Retinal pigment epithelial cell (primary cell): ENCODE data around the gene AMPD3.

GRCh38 chr11:9137685-9138178 lies 46.3 kb upstream of the SCUBE2 start:
- RRBS = no CpG with 5 or more reads among the region's 8 CpGs

DNA sequence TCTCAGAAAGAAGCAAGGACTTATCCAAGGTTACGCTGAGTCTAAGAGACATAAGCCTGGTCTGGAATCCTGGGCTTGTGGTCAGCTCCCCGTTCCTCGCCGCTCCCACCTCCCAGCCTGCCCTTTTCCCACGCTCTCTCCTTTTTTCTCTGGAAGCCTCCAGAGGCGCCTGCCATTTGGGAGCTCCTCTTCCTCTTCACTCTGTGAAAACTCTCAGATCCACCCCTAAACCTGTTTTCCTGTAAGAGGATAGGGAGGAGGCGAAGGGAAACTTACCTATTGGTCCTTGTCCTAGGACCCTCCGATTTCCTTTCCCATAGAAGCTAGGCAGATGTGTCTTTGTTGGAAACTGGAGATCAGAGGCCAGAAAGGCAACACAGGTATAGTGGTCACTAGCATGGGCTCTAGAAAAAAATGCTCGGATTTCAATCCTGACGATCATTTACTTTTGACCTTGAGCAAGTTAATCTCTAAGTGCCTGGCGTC lies 739 bp upstream of the DENND5A start:
- RRBS = no CpG with 5 or more reads among the region's 11 CpGs

DNA sequence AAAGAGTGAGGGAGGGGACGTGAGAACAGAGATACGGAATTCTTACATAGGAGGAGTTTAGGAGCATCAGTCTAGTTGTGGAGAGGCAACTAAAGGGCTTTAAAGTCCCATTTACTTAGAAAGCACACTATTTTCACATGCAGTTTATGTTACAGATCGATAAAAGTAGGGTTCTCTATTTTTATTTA lies 2.7 kb upstream of the WEE1 start:
- RRBS = no CpG with 5 or more reads among the region's 3 CpGs

DNA sequence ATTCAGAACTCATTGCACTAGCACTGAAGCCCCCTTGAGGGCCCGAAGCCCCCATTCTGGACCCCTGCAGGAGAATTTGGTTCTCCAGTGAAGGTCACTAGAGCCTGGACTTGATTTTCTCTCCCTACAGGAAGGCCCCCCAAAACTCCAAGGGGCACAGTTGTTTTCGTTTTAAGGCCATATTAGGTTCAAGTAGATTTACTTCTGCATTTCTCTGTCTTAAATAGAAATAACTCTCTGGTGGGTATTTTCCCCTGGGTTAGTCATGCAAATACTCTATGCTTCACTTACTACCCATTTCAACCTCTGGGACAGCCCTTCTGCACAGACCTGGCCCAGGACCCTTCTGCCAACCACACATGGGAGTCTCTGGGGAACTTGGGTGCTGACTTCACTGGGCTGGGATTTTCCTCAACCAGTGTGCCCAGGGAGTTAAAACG lies 41.6 kb downstream of the WEE1 start:
- RRBS = no CpG with 5 or more reads among the region's 3 CpGs

DNA sequence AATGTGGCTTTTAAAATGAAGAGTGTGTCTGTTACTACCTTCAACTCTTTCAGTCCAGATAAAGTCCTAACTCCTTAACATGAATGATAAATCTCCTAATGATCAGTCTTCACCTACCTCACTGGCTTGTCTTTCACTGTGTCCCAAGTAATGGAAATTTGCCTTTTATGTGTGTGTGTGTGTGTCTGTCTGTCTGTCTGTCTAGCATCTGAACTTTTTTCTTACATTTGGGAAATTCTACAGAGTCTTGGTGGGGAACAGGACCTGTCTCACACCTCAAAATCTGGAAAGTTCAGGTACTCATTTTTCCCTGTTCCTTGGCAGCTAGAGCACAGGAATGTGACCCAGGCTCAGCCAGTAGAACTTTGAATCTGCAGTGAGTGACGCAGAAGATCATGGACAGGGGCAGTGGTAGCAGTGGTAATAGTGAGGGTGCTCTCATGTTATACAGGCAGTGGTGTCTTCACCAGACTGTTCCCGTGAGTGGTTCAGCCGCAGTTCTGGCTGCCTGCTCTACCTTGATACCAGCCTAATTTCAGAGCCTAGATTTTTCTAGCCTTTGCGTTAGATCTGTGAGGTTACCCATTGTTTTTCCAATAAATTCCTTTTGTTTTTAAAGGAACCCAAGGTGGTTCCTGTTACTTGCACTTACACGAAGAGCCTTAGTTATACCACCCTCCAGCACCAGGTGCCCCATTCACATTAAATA lies 47.5 kb downstream of the SWAP70 start:
- RRBS = no CpG with 5 or more reads among the region's 5 CpGs

DNA sequence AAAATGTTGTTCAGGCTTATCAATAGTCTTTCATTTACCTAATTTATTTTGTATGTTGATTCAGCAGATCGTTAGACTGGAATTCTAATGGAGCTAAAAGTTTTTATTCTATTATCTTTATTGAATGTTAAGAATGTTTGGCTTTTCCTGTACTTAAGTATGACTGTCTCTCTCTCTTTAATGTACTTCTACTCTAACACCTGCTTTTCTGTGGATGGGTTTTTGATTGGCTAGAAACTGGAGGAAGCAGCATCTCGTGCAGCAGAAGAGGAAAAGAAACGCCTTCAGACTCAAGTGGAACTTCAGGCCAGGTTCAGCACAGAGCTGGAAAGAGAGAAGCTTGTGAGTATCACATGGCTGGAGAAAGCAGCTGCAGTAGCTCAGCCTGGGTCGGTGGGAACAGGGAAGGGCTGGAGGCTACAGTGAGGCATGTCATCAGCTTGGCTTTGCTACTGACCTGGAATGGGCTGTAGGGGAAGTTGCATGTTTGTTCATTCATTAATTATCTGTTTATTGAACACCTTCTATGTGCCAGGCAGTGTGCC lies 74.2 kb downstream of the SWAP70 start:
- RRBS = no CpG with 5 or more reads among the region's 4 CpGs

DNA sequence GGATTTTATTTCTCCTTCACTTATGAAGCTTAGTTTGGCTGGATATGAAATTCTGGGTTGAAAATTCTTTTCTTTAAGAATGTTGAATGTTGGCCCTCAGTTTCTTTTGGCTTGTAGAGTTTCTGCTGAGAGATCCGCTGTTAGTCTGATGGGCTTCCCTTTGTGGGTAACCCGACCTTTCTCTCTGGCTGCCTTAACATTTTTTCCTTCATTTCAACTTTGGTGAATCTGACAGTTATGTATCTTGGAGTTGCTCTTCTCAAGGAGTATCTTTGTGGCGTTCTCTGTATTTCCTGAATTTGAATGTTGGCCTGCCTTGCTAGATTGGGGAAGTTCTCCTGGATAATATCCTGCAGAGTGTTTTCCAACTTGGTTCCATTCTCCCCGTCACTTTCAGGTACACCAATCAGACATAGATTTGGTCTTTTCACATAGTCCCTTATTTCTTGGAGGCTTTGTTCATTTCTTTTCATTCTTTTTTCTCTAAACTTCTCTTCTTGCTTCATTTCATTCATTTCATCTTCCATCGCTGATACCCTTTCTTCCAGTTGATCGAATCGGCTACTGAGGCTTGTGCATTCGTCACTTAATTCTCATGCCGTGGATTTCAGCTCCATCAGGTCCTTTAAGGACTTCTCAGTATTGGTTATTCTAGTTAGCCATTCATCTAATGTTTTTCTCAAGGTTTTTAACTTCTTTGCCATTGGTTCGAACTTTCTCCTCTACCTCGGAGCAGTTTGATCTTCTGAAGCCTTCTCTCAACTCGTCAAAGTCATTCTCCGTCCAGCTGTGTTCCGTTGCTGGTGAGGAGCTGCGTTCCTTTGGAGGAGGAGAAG lies 63.3 kb downstream of the SBF2 start:
- RRBS = no CpG with 5 or more reads among the region's 15 CpGs

GRCh38 chr11:10272063-10272540 lies 21.9 kb downstream of the SBF2 start:
- RRBS = no CpG with 5 or more reads among the region's 12 CpGs

GRCh38 chr11:10281380-10281937 lies 12.6 kb downstream of the SBF2 start:
- RRBS = no CpG with 5 or more reads among the region's 2 CpGs

DNA sequence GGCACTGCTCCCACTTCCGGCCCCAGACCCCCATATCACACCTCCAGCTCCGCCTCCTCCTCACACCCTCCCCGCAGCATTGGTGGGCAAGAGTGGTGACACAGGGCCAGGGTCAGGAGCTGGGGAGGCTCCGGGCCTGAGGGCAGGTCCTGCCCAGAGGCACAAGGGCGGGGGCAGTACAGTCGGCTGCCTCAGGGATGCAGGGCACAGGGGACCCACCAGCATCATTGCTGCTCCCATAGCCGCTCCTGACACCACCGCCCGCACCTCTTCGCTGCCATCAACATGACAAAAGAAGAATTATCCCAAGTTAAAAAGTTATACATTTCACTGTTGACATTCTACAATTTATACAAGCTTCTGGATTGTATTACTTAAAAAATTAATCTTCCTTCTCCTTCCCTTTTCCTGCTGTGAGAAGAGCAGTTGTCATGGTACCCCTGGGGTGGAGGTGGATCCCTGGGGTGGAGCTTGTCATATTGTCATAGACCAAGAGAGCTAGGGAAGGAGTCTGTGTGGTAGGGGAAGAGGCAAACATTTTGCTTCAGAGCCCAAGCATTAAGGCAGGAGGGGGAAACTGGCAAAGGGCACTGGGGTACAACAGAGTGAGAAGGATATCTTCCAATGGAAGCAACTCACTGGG lies 4.1 kb downstream of the SBF2 start:
- RRBS = 81% methylated on average over 1 of the region's 10 CpGs

DNA sequence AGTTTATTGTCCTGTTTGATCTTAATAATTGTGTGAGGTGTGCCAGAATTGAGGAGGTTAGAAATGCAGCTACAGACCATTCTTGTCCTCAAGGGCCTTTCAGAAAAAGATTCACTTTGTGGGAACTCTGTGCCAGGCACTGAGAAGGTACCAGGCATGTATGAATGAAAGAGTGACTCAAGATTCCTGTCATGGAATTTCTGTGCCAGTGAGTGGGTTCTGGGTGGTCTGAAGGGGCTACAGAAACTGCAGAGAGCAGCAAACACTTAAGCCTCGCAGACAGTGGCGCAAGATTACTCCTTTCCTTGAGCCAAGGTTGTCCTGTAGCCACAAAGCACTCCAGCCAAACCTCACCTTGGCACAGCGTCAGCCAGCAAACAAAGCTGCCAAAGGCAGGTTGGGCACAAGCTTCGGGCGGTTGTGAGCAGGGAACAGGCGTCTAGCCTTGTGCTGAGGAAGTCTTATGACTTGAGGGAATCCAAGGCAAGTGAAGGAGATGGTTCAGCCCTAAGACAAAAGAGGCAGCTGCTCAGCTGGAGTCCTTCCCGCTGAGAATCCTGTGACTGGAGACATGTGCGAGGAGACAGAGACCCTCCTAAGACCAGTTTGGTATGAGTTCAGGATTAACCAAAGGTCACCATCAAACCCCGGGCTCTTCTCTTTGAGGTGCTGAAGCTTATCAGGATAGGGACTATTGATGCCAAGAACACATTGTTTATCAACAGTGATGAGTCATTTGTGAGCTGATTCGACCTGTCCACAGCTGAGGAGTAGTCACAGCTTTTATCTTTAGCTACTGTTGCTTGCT lies 4.3 kb downstream of the ADM start:
- RRBS = no CpG with 5 or more reads among the region's 10 CpGs

- RRBS = no CpG with 5 or more reads among the region's 2 CpGs
These were observed 21.5 kb downstream of the ADM start for GRCh38 chr11:10326274-10326805.

GRCh38 chr11:10385600-10386171 lies 69.4 kb upstream of the AMPD3 start:
- RRBS = no CpG with 5 or more reads among the region's 8 CpGs

DNA sequence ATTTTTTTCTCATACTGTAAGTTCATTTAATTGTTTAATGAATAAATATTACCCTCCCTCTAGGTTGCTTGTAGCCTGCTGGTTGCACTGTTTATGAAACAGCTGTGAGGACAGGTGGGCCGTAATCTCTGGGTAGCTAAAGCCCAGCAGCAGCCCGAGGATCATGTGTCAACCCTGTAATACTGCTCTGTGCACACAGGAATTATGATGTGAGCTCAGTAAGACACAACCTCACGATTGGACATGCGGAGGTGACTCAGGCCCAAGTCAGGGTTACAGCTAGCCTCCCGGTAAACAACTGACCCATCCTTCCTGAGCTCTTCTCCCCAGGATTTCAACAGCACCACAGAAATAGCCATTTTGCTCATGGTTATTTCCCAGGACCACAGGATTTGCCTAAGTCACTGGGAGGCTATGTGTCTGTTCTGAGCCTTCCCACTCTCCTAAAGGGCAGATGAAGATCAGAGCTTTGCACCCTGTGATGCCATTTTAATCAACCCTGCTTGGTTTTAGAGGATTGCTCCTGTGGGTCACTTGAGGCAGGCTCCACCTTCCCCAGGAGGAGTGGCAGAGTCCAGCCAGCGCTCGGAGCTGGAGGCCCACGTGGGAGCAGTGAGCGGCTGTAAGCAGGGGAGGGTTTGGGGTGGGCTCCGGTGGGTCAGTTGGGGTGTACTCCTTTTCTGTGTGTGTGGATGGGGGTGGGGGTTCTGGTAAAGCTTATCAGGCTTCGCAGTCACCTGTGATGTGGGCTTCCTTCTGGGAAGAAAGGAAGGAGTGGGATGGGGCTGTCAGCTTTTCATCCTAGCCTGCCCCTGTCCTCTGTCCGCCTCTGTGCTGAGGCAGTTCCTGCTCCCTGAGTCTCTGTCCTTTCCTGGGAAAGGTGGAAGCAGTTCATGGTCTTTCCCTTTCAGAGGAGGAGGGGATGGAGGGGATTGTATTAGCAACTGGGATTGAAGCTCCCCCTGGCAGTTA lies at the start of gene AMPD3:
Gene AMPD3, plus strand, starts transcription at position 438 of the 972 bp plus-strand sequence.
- RRBS = no CpG with 5 or more reads among the region's 12 CpGs

DNA sequence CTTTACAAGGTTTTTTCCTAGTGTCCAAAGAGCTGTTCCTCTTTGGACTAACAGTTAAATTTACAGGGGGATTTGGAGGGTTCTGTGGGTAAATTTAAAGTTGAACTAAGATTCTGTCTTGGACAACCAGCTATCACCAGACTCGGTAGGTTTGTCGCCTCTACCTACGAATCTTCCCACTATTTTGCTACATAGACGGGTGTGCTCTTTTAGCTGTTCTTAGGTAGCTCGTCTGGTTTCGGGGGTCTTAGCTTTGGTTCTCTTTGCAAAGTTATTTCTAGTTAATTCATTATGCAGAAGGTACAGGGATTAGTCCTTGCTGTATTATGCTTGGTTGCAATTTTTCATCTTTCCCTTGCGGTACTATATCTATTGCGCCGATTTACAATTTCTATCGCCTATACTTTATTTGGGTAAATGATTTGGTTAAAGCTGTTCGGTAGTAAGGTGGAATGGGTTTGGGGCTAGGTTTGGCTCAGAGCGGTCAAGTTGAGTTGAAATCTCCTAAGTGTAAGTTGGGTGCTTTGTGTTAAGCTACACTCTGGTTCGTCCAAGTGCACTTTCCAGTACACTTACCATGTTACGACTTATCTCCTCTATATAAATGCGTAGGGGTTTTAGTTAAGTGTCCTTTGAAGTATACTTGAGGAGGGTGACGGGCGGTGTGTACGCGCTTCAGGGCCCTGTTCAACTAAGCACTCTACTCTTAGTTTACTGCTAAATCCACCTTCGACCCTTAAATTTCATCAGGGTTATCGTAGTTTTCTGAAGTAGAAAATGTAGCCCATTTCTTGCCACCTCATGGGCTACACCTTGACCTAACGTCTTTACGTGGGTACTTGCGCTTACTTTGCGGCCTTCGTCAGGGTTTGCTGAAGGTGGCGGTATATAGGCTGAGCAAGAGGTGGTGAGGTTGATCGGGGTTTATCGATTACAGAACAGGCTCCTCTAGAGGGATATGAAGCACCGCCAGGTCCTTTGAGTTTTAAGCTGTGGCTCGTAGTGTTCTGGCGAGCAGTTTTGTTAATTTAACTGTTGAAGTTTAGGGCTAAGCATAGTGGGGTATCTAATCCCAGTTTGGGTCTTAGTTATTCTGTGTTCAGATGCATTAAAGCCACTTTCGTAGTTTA lies 31.9 kb downstream of the RNF141 start:
- RRBS = no CpG with 5 or more reads among the region's 33 CpGs

DNA sequence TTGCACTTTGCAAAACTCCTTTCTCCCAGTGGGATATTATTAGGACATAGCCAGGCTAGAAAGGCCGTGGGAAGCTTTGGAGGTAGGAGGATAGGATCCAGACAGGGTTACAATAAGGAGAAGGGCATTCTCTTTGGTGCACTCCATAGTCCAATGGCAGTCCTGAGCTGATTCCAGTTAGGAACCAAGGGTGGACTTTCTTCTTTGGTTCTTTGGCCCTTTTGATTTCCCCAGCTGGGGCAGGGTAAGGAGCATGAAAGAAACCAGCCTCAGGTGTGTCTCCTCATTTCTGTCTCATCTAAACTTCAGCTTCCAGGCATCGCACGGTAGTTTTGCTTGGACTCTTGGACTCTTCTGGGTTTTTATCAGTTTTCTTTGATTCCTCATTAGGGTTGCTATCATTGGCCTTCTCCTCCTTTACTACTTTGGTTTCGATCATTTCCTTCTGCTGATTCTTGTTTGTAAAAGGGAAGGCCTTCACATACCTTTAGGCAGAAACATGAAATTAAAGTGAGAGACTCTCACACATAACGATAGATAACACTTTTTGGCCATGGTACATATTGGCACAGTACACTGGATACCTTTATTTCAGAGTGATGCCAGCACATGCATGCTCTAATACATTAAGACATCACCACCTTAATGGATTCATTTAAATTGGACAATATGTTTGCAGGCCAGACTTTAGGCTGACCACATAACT lies 9.5 kb downstream of the LYVE1 start:
- RRBS = no CpG with 5 or more reads among the region's 5 CpGs

DNA sequence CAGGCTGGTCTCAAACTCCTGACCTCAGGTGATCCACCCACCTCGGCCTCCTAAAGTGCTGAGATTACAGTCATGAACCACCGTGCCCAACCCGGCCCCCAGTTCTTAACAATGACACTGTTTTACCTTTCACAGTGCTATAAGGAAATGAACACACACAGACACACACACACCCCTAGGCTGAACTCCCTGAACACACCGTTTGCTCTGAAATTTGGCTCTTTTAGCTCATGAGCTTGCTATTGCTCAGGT lies 2.2 kb downstream of the LYVE1 start:
- RRBS = no CpG with 5 or more reads among the region's 4 CpGs

DNA sequence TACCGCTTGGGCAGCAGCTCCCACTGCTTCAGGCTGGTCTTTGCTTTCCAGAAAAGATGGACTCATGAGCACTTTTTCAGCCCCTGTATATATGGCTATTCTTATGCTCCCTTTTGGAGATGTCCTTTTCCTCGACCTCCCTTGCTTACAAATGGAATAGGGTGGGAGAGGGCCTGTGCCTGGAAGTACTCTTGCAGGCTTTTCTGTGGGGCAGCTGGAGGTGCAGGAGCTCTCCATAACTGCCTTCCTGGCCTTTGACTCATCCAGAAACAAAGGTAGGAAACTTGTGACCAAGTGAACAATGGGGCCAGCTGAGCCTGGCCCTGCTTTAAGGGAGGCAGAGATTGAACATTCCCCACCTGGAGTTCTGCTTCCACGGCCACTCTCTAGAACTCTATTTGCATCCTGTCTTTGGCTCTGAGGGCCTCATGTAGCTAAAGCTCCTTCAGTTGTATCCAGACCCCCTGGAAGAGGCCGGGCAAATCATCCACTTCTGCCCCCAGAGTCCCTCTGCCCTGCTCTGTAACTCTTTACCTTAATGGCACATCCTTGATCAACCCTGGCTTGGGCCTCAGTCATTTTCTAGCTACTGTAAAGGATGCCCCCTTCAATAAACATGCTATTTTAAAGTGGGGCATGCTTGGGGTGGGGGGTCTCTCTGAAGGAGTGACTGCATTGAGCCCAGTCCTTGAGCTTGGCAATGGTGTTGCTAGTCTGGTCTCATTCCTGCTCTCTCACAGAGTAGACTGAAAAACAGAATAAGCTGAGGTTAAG lies 5.2 kb upstream of the LYVE1 start:
- RRBS = no CpG with 5 or more reads among the region's 4 CpGs

DNA sequence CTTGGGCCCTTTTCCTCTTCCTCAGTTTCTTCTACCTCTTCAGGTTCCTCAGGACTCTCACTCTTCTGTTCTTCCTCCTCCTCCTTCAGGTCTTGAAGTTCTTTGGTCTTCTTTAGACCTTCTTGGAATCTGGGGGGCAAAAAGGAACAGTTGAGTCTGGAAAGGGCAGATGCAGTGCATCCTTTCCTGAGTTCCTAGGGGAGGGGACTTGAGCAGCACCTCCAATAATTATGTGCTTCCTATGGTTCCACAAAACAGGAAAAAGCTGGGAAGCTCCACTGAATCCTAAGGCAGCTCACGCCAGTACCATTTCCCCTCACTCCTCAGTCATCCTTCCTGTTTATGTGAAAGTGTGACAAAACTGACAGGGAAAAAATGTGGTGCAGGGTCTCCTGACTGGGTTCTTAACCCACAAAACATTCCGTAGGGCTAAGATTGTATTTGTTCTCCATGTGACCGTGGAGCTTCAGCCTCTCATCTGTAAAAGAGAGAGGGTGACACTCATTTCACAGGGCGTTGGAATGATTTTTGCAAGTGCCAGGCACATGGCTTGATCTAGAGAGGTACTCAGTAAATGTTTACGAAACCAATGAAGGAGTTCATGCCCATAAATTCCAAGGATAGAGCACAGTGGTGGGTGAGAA lies 12.1 kb upstream of the LYVE1 start:
- RRBS = no CpG with 5 or more reads among the region's 5 CpGs

- RRBS = no CpG with 5 or more reads among the region's 9 CpGs
These were observed 39.0 kb upstream of the LYVE1 start for GRCh38 chr11:10607348-10607911.